Peripheral blood mononuclear cell (primary cell): Measurements from ENCODE around the genes CNOT11 and CREG2.

GRCh38 chr2:101180057-101180468 lies 28.9 kb upstream of the TBC1D8 start:
- PRO-cap, 8 experiments = peak in 1 of 8 experiments; most common plus-strand start chr2:101180193 (in 1); most common minus-strand start chr2:101180197 (in 1)

DNA sequence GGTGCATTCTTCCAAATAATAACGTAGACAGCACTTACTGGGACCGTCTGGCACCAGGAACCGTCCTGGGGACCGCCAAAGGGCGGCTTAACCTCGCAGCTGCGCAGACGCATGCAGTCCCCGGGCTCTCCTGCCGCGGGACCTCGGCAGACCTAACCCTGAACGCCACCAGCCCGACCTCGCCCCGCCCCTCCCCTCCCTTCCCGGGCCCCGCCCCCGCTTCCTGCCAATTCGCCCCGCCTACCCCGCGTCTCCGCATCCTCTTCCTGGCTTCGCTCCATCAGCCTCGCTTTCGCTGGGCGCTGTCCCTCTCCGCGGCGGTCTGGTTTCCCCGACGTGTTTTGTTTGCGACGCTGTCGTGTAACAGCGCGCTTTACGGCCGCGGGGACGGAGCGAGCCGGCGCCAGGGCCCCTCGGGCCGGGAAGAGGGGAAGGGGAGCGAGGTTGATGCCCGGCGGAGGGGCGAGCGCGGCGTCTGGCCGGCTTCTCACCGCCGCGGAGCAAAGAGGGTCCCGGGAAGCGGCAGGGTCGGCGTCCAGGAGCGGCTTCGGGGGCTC lies at the start of gene CNOT11:
Gene CNOT11 (plus strand): TSS at position 369 of the 557 bp plus-strand sequence.
- PRO-cap, 8 experiments = peak in 8 of 8 experiments; most common plus-strand start position 291 of the sequence (in 3); most common minus-strand start position 132 of the sequence (in 5)

GRCh38 chr2:101282519-101283493 lies 25.7 kb downstream of the RNF149 start:
- PRO-cap, 8 experiments = peak in 1 of 8 experiments; most common minus-strand start chr2:101282996 (in 1)

- PRO-cap, 8 experiments = no peak in any of the 8 experiments
These were observed at the start of gene CREG2 for GRCh38 chr2:101386781-101387842. CREG2 (minus strand) TSS chr2:101387503.

GRCh38 chr2:101696439-101697120 lies 927 bp upstream of the MAP4K4 start:
- PRO-cap, 8 experiments = no peak in any of the 8 experiments

DNA sequence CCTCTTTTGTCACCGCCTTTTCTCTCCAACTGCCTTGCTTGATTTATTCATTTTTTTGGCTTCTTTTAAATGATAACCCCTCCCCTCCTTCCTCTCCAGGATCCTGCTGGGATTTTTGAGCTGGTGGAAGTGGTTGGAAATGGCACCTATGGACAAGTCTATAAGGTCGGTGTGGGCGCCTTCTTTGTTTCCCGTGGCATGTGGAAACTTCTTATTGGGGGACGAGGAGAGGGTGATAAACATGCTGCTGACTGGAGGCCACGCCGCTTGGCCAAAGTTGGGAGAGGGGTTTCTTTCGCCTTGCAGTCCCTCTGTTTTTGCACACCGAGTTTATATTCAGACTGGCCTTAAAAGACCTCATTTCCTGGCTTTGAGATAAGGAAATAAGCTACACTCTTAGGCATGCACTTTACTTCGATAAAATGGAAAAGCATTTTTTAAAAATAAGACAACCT lies 894 bp downstream of the MAP4K4 start:
- PRO-cap, 8 experiments = peak in 2 of 8 experiments; most common plus-strand start position 159 of the sequence (in 1); most common minus-strand start position 31 of the sequence (in 1)

DNA sequence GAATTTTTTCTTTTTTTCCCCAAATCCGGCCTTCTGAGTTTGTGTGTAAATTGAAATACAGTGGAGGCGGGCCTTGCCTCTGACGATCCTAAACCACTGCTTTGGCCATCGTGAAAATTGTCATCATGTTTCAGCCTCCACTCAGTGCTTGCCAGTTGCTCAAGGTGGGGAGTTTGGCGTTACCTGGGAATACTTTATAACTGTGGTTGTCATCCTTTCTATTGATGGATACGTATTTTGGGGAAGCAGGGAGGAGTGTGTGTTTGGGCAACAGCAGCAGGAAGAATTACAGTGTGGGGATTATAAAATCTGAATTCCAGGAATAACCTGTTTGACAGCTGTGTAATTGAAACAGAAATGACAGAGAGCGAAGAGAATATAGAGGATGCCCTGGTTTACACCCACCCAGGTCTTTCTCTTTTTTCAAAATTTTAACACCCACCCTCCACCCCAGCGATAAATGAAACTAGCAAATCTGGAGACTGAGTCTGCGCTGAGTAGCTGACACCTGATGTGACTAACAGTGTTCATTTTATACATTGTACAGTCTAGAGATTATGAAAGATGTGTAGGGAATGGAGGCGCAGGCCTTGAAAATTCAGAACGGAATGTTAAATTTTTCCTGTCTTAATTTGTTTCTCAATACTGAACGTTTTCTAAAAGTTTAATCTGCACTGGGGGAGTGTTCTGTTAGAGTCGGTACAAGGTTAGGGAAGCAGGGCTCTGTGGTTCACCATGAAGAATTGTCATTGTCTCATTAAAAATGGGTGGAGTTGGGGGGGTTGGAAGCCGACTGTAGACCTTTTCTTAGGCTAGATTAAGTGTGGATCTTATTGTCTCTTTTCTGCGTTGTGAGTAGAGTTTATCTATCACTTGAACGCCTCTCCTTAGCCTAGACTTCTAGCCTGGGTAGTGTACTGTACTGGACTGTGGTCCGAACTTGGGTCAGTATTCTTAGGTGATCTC lies 1.6 kb downstream of the MAP4K4 start:
- PRO-cap, 8 experiments = no peak in any of the 8 experiments

- PRO-cap, 8 experiments = no peak in any of the 8 experiments
These were observed 2.3 kb downstream of the MAP4K4 start for GRCh38 chr2:101699795-101700154.

- PRO-cap, 8 experiments = no peak in any of the 8 experiments
These were observed 8.1 kb downstream of the MAP4K4 start for GRCh38 chr2:101705283-101706280.

DNA sequence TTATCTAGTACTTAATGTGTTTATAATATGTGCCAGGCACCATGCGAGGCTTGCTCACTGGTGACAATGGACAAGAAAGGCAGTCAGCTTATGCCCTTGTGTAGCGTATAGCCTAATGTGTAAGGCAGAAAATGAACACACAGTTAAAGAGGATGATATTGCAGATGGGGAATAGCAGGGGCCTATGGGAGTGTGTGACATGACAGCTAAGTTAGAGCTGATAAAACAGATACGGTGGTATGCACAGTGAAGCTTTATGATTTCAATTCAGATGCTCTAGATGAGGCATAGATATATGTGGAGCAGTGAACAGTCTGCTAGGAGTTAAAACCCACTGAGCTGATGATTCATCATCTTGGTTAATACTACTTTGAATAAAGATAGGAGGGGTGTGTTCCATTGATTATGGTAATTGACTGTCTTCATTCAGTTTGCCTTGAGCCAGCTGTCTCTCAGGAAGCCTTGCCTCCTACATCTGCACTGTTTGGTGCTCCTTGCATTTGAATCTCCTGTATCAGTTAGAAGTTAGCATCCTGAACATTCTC lies 13.0 kb downstream of the MAP4K4 start:
- PRO-cap, 8 experiments = no peak in any of the 8 experiments

DNA sequence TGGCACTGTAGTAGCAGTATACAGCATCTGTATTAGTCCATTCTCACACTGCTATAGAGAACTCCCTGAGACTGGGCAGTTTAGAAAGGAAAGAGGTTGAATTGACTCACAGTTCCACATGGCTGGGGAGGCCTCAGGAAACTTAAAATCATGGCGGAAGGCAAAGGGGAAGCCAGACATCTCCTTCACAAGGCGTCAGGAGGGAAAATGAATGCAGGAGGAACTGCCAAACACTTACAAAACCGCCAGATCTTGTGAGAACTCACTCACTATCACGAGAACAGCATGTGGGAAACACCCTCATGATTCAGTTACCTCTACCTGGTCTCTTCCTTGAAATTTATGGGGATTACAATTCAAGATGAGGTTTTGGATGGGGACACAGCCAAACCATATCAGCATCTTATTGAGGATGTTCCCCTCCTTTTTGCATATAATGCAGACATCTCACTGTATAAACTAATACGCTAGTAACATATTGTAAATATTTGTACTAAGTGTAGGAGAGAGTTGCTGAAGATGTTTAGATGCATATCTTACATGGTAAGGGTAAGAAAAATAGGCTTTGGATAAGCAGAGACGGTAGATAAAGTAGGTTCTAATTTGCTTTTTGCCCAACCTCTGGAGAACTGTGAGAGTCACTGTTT lies 25.5 kb downstream of the MAP4K4 start:
- PRO-cap, 8 experiments = peak in 5 of 8 experiments; most common minus-strand start position 209 of the sequence (in 4)

GRCh38 chr2:101733034-101734084 lies 35.9 kb downstream of the MAP4K4 start:
- PRO-cap, 8 experiments = no peak in any of the 8 experiments

DNA sequence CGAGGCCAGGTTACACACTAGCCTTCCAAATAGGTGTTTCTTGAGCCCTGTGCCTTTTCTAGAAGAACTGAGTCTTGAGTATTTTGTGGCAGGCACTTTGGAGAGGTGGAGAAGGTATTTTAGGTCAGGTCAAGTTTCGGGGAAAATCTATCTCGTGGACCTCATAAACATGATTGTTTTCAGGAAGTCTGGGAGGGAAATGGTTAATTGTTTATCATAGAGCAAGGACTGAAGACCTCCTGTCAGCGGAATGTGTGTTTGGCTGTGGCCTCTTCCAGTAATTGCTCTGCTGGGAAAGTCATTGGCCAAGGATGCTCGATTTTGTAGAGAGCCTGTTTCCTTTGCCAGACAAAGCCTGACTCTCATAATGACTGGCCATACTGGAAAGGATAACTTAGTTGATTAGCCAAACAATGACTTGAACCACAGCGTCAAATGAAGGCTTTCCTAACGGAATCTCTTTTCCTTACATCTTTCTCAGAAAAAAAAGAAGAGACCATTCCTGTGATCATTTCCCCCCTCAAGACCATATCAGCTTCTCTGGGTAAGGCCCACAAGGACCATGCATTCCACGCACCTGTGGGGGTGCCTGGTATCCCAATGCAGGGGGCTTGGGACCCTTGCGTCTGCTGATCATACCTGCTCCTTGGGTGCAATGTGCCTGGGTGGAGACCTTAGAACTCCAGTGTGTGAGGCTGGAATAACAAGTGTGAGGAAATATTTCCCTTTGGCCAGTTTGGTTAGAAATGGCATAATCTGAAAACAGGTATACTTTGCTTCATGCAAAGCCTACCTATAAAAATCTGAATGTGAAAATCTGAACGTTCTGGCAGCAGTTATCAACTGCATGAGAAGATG lies 30.2 kb downstream of the IL1R2 start:
- PRO-cap, 8 experiments = no peak in any of the 8 experiments

GRCh38 chr2:102037620-102038229 lies 46.0 kb downstream of the IL1R2 start:
- PRO-cap, 8 experiments = no peak in any of the 8 experiments

DNA sequence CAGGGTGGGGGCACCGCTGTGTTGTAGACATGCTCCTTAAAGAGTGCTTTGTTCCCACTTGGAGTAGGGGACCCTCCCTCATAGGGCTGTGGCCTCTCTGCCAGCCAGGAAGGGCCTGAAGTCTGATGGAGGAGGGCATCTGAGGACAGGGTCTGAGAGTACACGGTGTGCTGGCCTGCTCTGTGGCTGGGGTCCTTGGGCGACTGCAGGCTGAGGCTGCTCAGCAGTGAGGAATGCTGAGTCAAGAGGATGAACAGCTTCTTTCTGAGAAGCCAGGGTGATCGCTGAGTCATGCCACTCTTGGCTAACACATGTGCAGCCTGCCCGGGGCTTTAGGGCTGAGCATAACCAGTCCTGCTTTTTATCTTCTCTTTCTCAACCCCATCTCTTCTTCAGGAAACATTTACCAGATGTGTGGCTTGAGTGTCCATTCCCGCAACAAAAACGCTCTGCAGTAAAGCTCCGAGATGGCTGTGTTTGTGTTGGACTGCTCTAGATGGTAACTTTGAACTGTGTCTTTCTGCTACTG lies 72.5 kb downstream of the IL1R2 start:
- PRO-cap, 8 experiments = no peak in any of the 8 experiments

- PRO-cap, 8 experiments = no peak in any of the 8 experiments
These were observed 74.8 kb downstream of the IL1R2 start for GRCh38 chr2:102066427-102067104.

DNA sequence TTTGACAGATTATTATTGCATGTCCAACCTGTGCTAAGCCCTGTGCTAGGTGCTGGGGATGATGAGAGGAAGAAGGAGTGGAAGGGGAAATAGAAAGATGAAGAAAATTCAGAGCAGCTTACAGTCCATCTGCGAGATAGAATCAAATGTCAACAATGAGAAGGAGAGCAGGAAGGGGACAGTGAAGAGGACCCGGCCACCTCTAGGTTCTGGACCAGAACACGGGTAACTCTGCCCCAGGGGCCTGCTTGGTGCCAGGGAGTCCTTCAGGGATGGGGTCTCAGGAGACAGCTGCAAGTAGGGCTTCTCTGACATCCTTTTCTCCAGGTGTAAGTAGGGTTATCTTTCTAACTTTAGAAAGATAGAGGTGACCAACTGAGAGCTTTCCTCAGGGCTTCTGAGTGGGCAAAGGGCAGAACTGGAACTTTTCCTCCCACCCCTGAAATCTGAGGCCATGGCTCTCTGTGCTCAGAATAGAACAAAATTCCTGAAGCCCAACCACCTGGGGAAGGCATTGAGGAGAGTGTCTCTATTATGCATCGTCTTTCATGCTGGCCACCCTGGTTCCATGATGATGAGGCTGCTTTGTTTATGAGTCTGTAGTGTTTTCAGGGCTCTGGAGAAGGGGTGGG lies 30.9 kb upstream of the IL1R1 start:
- PRO-cap, 8 experiments = no peak in any of the 8 experiments

DNA sequence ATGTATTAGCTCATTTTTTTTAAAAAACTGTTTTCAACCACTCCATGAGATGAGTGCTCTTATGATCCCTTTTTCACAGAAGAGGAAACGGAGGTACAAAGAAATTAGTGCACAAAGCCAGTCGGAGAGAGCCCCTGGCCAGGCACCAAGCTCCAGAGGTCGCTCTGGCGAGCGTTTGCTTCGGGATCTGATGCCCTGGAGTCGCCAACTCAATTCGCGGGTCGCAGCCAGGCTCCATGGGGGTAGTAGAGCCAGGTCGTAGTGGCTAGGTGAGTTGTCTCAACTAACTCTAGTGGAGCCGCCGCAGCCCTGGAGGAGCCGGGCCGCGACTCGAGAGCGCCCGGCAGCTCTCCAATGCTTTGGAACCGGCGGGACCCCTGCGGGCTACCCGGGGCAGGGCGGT lies 358 bp upstream of the IL1R1 start:
- PRO-cap, 8 experiments = no peak in any of the 8 experiments

DNA sequence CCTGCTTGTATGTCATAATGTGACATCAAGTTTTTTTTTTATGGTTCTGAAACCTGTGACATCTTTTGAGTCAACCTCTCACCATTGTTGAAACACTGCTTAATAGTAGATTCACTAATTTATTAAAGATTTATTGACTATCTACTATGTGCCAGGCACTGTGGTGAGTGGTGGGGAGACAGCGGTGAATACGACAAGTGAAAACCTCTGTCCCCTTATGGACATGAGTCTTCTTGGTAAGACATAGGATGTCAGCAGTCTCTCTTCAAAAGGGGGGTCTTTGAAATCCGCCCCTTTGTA lies 1.8 kb downstream of the IL1R1 start:
- PRO-cap, 8 experiments = no peak in any of the 8 experiments

DNA sequence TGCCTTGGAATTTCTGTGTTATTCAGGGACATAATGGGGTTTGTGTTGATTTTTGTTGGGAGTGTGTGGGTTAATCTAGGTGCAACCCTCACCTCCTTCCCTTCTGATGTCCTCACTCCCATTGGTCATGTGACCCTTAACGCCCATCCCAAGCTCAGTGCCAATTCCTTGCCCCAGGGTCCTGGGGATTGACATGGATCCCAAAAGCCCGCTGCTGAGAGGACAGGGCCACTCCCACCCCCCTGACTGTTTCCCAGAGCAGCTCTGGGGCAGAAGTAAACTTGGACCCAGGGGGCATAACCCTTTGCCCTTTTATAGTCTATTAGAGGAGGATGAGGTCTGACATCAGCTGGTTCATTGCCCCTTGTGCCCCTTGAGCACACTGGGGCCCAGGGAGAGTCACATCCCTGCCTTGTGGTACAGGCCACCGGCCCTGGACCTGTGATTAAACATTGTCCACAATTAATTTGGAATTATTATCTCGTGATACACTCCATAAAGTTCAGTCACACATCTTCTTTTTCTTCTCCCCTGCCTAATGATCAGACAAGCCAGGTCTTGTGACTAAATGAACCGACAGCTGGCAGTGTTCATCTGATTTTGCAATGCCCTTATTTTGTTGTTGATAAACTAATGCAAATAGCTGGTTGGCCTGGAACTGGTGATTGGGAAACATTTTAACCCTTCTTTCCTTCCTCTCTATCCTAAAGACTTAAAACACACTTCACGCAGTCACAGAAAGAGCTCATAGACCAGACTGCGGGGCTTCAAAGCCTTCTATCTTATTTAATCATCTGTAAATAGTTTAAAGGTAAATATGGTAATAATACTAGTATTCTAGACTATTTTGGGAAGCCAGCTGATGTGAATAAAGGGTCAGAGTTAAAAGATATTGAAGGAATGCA lies 13.1 kb downstream of the IL1R1 start:
- PRO-cap, 8 experiments = no peak in any of the 8 experiments